ENCODE measurements around a stretch of chr5.

- PRO-cap, 7 experiments: no peak in any of the 7 experiments
- RAMPAGE, long total RNA, 2 experiments: no peak in any of the 2 experiments
These were observed 115.3 kb downstream of the CDC42SE2 start for GRCh38 chr5:131379065-131379551.

DNA sequence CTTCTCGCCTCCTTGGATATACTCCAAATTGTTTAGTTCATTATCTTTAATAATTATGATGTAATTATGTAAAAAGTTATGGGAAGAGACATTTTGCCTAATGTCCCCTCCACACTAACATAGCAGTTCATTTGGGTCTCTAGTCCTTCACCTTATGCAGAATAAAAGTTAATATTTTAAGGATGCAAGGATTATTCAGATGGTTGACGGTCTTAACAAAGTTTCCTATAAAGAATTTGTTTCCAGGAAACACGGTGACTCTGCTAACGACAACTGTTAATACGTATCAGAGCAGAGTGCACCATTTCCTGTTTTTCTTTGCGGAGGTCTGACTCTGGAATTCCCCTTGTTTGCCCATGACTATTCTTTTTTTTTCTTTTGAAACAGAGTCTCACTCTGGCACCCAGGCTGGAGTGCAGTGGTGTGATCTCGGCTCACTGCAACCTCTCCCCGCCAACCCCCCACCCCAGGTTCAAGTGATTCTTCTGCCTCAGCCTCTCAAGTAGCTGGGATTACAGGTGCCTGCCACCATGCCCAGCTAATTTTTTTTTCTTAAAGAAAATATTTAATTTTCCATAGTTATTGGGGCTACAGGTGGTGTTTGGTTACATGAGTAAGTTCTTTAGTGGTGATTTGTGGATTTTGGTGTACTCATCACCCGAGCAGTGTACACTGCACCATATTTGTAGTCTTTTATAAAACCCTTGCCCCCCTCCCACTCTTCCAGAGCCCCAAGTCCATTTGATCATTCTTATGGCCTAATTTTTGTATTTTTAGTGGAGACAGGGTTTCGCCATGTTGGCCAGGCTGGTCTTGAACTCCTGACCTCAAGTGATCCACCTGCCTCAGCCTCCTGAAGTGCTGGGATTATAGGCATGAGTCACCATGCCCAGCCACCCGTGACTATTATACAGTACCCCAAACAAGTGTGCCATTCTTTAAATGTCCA is 116.0 kb downstream of the CDC42SE2 start:
- PRO-cap, 7 experiments: peak in 1 of 7 experiments; most common plus-strand start position 386 of the sequence (in 1); most common minus-strand start position 156 of the sequence (in 1)
- RAMPAGE, long total RNA, 2 experiments: no peak in any of the 2 experiments

- PRO-cap, 7 experiments: no peak in any of the 7 experiments
- RAMPAGE, long total RNA, 2 experiments: no peak in any of the 2 experiments
These were observed 118.4 kb downstream of the CDC42SE2 start for GRCh38 chr5:131382211-131382781.

- PRO-cap, 7 experiments: no peak in any of the 7 experiments
- RAMPAGE, long total RNA, 2 experiments: no peak in any of the 2 experiments
These were observed 127.8 kb downstream of the CDC42SE2 start for GRCh38 chr5:131391520-131392257.

- PRO-cap, 7 experiments: no peak in any of the 7 experiments
- RAMPAGE, long total RNA, 2 experiments: no peak in any of the 2 experiments
These were observed 135.8 kb downstream of the CDC42SE2 start for GRCh38 chr5:131399656-131400028.

GRCh38 chr5:131504456-131504878 is 130.6 kb downstream of the RAPGEF6 start:
- PRO-cap, 7 experiments: no peak in any of the 7 experiments
- RAMPAGE, long total RNA, 2 experiments: no peak in any of the 2 experiments

- PRO-cap, 7 experiments: no peak in any of the 7 experiments
- RAMPAGE, long total RNA, 2 experiments: no peak in any of the 2 experiments
These were observed 58.3 kb downstream of the RAPGEF6 start for GRCh38 chr5:131576558-131577382.

DNA sequence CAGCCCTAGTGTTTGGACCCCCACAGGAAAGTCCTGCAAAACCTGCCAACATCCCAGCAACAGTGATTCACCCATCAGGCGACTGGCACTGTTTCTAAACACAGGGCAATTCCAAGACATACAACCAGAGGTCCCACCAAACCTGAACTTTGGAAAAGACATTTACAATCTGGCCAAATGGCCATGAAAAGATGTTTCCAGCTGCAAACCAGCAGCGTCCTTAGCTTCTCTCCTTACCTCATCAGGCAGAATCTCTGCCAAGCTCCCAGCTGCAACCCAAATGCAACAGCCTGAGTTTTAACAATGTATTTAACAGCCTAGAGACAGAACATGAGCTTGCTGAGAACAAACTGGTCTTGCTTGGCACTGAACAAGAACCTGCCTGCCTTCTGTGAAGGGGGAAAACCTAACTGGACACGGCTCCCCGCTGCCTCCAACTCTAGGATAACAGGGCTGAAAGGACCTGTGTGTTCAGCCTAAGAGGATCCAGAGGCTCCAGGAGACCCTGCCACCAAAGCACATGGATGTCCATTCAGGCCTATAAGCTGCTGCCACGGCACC is 5.8 kb downstream of the P4HA2 start:
- PRO-cap, 7 experiments: peak in 2 of 7 experiments; most common plus-strand start position 326 of the sequence (in 1)
- RAMPAGE, long total RNA, 2 experiments: no peak in any of the 2 experiments

- PRO-cap, 7 experiments: peak in 6 of 7 experiments; most common plus-strand start chr5:132227545 (in 6); most common minus-strand start chr5:132227349 (in 2)
- RAMPAGE, long total RNA, 2 experiments: no peak in any of the 2 experiments
These were observed 570 bp downstream of the P4HA2 start for GRCh38 chr5:132226857-132227708.

DNA sequence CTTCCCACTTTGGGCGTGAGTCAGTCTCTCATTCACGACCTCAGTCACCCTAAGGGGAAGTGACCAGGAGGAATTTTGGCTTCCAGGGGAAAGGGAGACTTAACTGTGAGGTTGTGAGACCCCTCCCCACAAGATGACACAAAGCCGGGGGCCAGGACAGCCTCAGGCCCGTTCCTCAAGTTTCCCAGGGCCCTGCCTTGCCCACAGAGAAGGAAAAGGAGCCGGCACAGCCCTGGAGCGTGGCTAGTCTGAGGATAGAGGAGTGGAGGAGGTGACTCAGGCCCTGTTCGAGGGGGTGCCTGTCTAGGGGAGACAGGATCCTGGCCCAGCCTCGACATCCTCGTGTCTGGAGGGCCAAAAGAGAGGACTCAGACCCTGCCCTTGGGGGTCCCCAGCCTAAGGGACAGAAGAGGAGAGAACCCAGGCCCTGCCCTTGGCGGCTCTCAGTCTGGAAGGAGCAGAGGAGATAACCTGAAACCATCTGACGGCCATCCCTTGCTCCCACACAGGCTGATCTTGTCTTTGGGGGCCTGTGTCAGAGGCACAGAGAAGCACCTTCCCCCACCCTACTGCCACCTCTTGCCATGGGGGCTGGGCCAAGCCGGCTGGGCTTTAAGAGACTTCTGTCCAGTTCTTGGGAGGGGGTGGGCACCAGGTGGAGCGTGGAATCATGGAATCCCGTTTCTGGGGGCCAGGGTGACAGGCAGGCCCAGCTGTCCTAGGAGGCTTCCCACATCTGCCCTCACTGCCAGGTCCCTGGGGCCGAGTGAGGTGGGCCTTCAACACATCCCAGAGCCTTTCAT is 1.0 kb downstream of the PDLIM4 start:
- PRO-cap, 7 experiments: peak in 7 of 7 experiments; most common plus-strand start position 204 of the sequence (in 1); most common minus-strand start position 250 of the sequence (in 7)
- RAMPAGE, long total RNA, 2 experiments: no peak in any of the 2 experiments

DNA sequence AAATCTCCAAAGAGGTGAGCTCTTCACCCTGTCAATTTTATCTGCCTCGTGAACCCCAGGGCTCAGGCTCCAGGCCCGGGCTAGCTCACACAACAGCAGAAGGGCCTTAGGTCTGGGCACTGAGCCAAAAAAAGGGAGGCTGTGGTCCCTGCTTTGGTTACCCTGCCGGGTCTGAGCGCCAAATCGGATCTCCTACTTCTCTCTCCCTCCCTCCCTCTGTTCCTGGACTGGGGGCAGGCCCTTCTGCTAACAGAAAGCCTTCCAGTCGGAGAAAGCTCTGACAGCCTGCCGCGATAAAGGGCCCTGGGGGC is 1.0 kb upstream of the SLC22A4 start:
- PRO-cap, 7 experiments: peak in 2 of 7 experiments; most common plus-strand start position 219 of the sequence (in 1); most common minus-strand start position 218 of the sequence (in 1)
- RAMPAGE, long total RNA, 2 experiments: no peak in any of the 2 experiments

DNA sequence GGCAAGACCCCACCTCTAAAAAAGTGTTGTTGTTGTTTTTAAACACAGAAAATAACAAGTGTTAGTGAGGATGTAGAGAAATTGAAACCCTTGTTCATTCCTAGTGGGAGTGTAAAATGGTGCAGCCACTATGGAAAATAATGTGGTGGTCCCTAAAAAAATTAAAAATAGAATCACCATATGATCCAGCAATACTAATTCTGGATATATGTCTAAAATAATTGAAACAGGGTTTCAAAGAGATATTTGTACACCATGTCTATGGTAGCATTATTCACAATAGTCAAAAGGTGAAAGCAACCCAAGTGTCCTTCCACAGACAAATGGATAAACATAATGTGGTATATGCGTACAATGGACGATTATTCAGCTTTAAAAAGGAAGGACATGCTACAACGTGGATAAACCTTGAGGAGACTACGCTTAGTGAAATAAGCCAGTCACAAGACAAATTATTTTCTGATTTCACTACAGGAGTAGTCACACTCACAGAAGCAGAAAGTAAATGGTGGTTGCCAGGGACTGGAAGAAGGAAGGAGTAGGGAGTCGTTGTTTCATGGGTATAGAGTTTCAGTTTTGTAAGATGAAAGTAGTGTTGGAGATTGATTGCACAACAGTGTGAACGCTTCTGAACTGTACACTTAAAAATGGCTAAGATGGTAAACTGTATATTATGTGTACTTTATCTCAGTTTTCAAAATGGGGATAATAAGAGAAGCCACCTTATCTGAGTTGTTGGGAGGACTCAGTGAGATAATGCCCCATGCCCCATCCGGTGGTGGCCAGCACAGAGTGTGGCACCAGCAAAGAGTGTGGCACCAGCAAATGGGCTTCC is 4.0 kb downstream of the SLC22A4 start:
- PRO-cap, 7 experiments: no peak in any of the 7 experiments
- RAMPAGE, long total RNA, 2 experiments: no peak in any of the 2 experiments

DNA sequence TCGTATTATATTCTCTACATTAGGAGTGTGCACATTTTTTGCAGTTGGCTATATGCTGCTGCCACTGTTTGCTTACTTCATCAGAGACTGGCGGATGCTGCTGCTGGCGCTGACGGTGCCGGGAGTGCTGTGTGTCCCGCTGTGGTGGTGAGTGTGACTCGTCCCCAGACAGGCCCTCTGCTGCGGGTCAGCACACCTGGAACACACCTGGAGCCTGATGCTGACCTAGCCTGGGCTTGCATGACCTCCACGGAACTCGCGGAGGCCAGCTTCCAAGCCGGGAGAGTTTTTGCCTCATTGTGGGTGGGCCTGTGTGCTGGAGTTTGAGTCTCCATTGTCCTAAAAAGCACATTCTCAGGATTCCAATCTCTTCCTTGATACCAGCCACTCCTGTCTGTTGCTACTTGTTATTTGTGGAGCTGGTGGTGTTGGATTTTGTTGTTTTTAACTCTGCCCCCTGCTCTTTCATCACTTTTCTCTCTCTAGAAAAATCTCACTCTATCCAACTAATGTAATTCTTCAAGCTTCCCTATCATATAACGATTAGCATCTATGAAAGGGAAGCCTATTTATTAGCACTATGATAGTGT is 28.1 kb downstream of the SLC22A4 start:
- PRO-cap, 7 experiments: no peak in any of the 7 experiments
- RAMPAGE, long total RNA, 2 experiments: no peak in any of the 2 experiments

DNA sequence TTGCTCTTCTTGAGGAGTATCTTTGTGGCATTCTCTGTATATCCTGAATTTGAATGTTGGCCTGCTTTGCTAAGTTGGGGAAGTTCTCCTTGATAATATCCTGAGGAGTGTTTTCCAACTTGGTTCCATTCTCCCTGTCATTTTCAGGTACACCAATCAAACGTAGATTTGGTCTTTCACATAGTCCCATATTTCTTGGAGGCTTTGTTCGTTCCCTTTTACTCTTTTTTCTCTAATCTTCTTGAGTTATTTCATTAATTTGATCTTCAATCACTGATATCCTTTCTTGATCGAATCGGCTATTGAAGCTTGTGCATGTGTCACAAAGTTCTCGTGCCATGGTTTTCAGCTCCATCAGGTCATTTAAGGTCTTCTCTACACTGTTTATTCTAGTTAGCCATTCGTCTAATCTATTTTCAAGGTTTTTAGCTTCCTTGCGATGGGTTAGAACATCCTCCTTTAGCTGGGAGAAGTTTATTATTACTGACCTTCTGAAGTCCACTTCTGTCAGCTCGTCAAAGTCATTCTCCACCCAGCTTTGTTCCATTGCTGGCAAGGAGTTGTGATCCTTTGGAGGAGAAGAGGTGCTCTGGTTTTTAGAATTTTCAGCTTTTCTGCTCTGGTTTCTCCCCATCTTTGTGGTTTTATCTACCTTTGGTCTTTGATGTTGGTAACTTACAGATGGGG is 21.1 kb upstream of the SLC22A5 start:
- PRO-cap, 7 experiments: no peak in any of the 7 experiments
- RAMPAGE, long total RNA, 2 experiments: no peak in any of the 2 experiments

DNA sequence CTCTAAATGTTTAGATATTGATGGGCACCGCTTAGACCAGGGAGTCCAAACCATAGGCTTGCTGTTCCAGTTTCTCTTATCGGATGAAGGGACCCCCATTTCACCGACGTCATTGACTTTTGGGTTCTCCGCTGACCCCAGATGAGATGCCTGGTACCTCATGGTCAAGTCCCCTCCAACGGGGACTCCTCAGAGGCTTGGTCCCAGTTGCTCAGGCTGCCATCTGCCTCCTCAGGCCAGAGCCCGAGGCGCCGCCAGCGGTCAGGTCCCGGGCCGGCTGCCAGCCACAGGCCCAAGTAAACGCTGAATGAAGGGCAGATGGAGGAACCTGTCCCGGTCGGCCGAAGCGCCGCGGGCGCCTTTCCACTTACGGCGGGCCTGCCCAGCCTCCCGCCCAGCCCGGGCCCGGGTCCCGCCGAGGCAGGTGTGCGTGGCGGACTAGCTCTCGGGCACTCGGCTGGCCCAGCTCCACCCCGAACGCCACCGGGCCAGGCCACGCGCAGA is 40.8 kb downstream of the SLC22A5 start:
- PRO-cap, 7 experiments: peak in 5 of 7 experiments; most common plus-strand start position 167 of the sequence (in 3); most common minus-strand start position 268 of the sequence (in 4)
- RAMPAGE, long total RNA, 2 experiments: no peak in any of the 2 experiments

DNA sequence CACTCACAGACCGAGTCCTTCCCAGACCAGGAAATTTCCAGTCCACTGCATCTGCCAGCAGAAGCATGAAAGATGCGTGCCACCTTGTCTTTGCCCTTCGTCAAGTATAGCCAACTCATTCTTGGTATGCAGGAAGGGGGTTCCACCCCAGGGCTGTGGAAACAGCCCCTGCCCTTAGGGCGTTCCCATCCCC is 42.1 kb downstream of the SLC22A5 start:
- PRO-cap, 7 experiments: no peak in any of the 7 experiments
- RAMPAGE, long total RNA, 2 experiments: no peak in any of the 2 experiments

DNA sequence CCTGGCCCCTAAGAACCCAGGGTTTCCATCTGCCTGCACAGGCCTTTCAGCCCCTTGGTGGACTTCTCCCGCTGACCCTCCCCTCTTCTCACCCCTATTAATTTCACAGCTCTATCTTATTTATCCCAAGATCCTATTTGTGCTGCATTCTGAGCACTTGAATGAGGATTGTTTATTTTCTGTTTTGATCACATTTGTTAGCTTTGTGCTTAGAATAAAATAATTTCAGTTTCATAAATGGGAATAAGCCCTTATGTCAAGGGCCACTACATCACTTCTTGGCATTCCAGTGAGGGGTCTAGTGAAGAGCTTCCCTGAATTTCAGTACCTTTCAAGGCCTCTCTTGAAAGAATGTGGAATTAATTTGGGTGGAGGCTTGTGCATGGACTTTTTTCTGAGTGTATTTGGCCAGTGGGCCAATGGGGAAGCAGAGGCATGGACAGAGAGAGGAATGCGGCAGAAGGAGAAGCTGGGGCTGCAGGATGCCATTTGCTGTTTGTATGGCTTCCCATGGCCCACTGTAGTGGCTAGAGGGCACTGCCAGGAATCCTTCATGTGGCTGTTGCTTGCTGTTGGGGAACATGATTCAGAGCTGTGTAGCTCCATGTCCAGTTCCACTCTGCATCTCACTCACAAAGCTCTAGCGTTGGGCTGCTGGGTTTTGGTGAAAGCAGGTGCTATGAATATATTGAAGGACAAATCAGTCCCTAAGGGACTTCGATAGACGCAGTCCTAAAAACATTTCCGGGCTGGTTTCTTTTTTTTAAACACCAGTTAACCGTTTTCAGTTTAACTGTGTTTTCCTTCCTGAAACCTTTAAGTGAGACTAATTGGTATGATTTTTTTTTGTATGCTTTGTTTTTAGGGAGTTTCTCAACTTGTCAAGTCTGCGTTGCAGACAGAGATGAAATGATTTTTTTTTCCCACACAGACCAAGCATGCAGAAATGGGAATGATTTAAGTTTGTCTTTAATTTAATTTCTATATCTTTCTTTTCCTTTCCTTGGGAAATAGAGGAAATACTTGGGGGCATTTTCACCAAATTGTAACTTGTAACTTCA is 51.2 kb downstream of the SLC22A5 start:
- PRO-cap, 7 experiments: peak in 1 of 7 experiments; most common plus-strand start position 611 of the sequence (in 1)
- RAMPAGE, long total RNA, 2 experiments: no peak in any of the 2 experiments

DNA sequence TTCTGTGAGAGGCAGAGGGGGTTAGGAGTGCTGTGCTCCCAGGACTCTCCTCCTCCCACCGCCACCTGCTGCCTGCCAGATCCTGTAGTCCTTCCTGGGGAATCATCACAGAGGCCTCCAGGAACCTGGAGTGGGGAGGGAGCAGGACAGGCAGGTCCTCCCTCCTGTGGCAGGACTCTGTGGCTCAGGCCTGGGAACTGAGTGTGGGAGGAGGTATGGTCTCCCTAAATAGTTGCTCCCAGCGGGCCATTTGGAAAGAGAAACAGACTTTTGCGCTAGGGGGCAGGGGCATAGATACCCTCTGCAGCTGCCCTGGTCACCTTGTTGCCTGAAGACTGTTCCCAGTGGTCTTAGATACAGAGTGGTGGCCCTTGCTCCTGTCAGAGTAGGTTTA is 55.5 kb downstream of the SLC22A5 start:
- PRO-cap, 7 experiments: no peak in any of the 7 experiments
- RAMPAGE, long total RNA, 2 experiments: no peak in any of the 2 experiments

DNA sequence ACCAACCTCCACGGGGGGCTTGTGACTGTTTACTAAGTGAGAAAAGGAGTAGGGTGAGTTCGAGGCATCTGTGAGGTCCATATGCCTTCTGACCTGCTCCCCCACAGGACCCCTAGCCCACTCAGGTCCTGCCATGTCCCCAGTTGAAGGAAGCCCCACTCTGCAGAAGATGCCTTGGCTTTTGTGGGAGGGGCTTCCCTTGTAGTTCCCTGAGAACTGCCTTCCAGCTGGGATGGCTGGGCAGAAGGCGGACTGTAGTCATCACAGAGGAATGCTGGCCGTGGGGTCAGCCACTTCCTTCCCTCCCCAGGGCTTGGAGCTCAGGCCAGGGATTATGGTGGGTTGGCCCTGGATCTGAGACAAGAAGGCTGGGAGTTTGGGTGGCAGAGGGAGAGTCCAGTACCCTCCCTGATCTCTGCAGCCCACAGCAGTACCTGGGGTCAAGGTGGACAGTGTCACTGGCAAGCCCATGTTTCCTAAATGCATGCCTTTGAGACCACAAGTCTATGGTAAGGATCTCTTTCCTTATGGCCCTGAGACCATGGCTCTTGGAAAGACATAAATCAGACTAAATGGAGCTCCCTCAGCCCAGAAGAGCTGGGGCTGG is 7.1 kb upstream of the IRF1 start:
- PRO-cap, 7 experiments: no peak in any of the 7 experiments
- RAMPAGE, long total RNA, 2 experiments: no peak in any of the 2 experiments

- PRO-cap, 7 experiments: no peak in any of the 7 experiments
- RAMPAGE, long total RNA, 2 experiments: no peak in any of the 2 experiments
These were observed 6.0 kb downstream of the CCNI2 start for GRCh38 chr5:132753181-132753634.